ENCODE measurements around a stretch of chr9.

DNA sequence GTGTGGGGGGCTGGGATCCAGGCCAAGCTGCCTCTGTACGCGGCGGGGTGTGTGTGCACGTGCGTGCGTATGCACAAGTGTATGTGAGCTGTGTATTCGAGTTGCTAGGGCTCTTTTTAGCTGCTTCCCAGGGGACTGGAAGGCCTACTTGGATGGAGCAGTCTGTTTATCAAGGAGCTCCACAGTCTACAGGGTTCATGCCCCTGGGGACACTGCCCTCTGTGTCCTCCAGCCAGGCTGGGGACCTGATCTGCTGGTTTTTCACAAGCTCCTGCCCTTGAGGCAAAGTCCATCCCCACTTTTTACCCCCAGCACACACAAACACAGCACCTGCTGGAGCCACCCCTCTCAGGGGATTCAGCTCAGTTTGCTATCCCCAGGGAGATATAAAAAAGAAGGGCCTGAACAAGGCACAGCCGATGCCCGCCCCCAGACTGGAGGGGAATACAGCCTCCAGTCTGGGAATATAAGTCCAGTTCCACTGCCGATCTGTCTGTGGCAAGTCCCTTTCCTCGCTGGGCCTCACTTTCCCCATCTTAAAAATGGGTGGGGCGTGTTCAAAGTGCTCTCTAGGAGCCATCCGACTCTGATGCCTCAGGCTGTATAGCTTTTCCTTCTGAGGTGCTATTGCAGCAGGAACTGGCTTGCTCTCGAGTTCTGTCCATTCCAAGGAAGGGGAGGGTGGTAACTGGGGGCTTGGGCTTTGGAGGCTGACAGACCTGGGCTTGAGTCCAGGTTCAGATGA is 139.2 kb downstream of the RGS3 start:
- RRBS: no CpG with 5 or more reads among the region's 14 CpGs

GRCh38 chr9:113650438-113651059 is 187.0 kb downstream of the RGS3 start:
- RRBS: no CpG with 5 or more reads among the region's 12 CpGs

DNA sequence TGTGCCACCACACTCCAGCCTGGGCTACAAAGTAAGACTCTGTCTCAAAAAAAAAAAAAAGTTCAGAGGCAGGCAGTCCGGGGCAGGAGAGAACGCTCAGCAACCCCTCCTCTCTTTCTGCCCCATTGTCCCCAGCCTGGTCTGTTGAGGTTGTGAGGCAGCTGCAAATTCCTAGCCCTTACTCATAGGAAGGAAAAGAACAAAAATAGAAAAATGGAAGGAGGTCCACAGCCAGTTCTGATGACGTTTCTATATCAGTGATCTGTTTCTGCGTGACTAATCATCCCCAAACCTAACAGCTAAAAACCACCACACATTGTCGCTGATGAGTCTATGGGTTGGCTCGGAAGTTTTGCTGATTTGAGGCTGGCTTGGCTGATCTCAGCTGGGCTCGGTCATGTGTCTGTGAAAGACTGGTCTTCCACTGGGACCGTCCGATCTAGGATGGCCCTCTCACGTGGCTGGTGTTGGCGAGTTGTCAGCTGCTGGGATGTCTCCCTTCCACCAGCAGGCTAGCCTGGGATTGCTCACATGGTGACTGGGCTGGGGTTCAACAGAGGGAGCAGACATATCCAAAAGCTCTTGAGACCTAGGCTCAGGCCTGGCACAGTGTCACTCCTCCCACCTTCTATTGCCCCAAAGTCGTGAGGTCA is 200.6 kb upstream of the ZNF618 start:
- RRBS: no CpG with 5 or more reads among the region's 12 CpGs

- RRBS: no CpG with 5 or more reads among the region's 17 CpGs
These were observed 73.9 kb downstream of the AMBP start for GRCh38 chr9:114004105-114004740.

GRCh38 chr9:114076329-114076840 is 1.7 kb downstream of the AMBP start:
- RRBS: no CpG with 5 or more reads among the region's 11 CpGs

DNA sequence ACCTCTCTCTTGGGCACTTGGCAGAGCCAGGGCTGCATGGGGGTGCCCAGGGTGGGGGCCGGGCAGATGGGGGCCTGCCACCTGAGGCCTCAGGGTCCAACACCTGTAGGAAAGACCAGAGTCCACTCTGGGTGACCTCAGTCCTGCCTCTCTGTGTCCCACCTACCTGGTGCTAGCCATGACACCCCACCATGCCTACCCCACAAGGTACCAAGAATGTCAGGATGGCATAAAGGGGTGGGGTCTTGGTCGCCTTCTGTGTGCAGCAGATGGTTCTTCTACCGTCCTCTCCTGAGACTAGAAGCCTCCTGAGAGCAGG is 6.6 kb downstream of the KIF12 start:
- RRBS: no CpG with 5 or more reads among the region's 3 CpGs

- RRBS: no CpG with 5 or more reads among the region's 3 CpGs
These were observed 23.6 kb downstream of the COL27A1 start for GRCh38 chr9:114178947-114179251.

DNA sequence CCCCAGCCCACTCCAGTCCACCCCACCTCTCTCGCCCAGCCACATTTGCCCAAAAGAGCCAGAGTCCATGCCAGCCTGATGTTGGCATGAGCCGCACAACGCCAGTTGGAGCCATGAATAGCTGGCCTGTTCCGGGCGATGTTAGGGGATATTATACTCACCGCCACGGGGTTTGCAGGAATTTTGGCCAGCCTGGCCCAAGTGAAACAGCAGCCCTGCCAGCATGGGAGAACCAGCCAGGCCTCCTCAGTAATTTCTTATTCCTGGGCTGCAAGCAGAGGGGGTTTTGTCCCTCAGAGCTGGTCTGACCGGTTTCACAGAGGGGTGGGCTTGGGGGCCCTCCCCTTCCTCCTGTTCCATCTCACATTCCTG is 49.9 kb downstream of the COL27A1 start:
- RRBS: no CpG with 5 or more reads among the region's 8 CpGs

DNA sequence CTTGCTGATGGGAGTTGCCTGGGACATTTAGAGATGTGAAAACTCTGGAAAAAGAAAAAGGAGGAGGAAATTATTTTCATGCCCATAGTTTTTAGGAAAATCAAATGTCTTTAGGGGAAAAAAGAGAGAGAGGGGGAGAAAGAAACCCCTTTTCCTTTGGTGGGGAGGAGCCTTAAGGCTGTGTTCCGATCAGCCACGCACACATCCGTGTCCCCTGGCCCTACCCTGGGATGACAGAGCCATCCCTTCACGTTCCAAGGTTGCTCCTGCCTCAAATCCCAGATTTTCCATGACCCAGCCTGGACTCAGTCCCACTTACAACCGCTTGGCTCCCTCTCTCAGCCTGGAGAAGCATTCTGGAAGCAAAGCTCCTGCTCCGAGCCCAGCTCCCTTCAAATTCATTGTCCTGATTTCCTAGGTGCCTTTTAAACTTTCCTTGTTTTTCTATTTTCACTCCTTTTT is 78.4 kb downstream of the COL27A1 start:
- RRBS: no CpG with 5 or more reads among the region's 6 CpGs

DNA sequence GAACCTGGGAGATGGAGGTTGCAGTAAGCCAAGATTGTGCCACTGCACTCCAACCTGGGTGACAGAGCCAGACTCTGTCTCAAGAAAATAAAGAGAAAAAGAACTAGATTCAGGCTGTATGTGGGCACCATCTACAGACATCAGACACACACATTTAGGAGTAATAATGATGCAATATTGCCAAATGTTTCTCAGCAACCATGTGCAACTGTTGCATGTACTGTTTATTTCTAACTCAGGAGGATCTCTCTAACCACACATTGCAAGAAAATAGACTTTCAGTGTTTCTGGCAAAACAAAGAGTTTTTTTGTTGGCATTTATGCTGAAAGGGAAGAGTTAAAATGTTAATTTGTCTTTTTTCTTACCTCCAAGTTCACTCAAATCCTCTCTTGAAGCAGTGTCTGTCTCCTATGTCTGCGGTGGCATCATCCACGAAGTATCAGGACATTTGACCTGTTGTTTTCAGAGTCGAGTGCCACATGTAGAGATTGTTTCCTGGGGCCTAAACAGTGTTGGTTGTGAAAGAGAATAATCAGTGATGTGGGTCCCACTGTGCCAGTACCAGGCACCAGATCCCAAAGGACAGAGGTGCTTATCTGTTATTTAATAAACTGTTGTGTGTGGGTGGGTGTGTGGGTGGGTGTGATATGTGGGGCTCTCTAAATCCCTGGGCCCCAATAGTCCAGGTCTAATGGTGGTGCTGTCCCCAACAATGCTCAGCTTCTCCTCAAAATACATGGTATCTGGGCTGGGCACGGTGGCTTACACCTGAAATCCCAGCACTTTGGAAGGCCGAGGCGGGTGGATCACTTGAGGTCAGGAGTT is 4.9 kb upstream of the ORM1 start:
- RRBS: no CpG with 5 or more reads among the region's 6 CpGs

GRCh38 chr9:114324472-114324958 is 1.6 kb downstream of the ORM1 start:
- RRBS: no CpG with 5 or more reads among the region's 8 CpGs

GRCh38 chr9:114332203-114332545 is 2.5 kb downstream of the ORM2 start:
- RRBS: no CpG with 5 or more reads among the region's 9 CpGs

- RRBS: no CpG with 5 or more reads among the region's 16 CpGs
These were observed 10.6 kb downstream of the ORM2 start for GRCh38 chr9:114340056-114340902.

DNA sequence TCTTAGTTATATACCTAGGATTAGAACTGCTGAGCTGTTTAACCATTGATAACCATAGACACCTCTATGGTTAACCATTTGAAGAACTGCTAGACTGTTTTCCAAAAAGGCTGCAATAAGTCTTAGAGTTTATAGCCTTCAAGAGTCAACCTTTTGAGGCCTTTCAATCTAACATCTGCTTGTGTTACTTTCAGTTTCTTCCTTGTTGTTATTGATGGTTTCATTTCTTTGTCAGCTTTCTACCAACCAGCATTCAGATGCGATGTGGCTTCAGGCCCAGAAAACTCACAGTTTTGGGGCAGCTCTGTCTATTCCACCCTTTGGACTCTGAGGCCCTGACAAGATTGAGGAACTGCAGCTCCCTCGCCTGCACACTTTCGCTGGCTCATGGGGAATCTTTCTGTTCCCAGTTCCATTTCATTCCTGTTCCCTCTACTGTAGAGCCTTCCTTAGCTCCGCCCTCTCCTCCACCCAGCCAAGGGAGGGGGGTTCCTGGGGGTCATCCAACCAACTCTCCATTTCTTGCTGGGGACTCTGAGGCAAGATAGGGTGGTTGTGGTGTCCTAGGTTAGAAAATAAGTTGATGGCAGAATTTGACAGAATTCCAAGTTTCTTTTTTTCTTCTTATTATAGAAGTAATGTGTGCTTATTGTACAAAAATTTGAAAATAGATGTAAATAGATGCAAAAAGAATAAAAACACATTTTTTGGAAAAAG is 13.4 kb upstream of the WHRN start:
- RRBS: no CpG with 5 or more reads among the region's 4 CpGs

- RRBS: no CpG with 5 or more reads among the region's 1 CpG
These were observed 93.9 kb upstream of the TNC start for GRCh38 chr9:115211796-115212298.

GRCh38 chr9:115262355-115262802 is 144.4 kb upstream of the TNC start:
- RRBS: no CpG with 5 or more reads among the region's 1 CpG

- RRBS: no CpG with 5 or more reads among the region's 6 CpGs
These were observed 276.3 kb upstream of the TNC start for GRCh38 chr9:115394120-115394788.

- RRBS: no CpG with 5 or more reads among the region's 10 CpGs
These were observed 348.7 kb upstream of the TNC start for GRCh38 chr9:115466440-115467340.

- RRBS: no CpG with 5 or more reads among the region's 11 CpGs
These were observed 503.5 kb upstream of the PAPPA start for GRCh38 chr9:115649843-115650662.

DNA sequence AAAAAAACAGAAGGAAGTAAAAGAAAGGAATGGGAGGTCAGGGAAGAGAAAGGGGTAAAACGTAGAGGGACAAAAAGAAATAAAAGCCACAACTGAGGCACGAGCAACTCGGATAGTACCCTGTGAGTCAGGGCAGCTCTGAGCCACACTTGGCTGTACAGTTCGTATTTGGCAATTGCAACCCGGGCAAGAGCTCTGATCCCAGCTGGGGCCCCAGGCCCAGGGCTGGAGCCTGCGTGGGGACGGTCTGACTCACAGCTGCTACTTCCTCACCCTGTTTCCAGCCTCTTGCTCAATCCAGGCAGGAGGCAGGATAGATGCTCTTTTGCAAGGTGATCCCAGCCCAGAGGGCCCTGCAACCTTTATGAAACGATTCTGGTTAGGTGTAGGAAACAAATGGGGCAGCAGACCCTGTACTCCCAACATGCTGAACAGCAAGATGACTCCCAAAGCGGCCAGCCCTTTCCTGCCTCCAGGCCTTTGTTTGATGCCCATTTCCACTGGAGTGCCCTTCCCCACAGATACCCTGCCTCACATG is 137.8 kb upstream of the TRIM32 start:
- RRBS: no CpG with 5 or more reads among the region's 9 CpGs

All from skeletal muscle cell (primary cell).